AG10803 (cell line): ENCODE measurements around the gene YIF1B.

DNA sequence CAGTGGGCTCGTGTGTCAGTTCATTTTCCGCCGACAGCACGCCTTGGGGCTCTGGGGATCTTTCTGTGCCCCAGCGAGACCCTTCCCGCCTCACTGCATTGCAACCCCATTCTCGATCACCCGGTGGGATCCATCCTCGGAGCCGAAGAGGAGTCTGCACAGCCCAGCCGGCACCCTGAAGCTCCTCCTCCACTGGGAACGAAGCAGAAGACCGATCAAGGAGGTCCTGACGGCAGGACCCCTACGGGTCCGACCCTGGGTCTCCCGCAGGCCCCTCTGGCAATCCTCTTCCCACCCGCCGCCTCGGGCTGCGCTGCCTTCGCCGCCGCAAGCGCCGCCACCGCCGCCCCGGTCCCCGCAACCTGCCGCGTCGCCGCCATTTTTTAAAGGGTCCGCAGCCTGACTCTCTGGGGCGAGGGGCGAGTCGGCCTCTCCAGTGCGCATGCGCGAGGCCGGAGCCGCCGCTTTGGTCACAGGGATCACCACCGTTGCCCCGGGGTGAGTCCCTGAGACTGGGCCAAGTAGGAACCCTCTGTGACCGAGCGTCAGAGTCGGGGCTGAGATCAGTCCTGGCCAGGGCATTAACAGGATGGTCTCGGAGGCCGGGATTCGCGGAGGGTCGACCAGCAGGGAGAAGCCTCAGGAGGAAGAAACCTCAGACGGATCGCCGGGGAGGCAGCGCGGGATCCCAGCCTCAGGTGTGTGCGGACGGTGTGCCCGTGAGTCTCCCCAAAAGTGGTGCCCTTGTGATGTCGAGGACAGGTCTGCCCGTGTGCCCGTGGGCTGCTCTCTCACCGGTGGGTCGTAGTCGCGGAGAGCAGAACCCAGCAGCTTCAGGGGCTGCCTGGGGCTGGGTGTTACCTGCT, 42.6 kb downstream of the ZNF146 start:
- RRBS: 18% methylated on average over 11 of the region's 69 CpGs

- RRBS: no CpG with 5 or more reads among the region's 42 CpGs
These were observed 56.9 kb downstream of the ZNF146 start for GRCh38 chr19:36271683-36272269.

- RRBS: no CpG with 5 or more reads among the region's 6 CpGs
These were observed 1.1 kb downstream of the ZFP14 start for GRCh38 chr19:36377904-36378353.

GRCh38 chr19:36836946-36837670, 1.1 kb downstream of the ZNF790 start:
- RRBS: no CpG with 5 or more reads among the region's 8 CpGs

DNA sequence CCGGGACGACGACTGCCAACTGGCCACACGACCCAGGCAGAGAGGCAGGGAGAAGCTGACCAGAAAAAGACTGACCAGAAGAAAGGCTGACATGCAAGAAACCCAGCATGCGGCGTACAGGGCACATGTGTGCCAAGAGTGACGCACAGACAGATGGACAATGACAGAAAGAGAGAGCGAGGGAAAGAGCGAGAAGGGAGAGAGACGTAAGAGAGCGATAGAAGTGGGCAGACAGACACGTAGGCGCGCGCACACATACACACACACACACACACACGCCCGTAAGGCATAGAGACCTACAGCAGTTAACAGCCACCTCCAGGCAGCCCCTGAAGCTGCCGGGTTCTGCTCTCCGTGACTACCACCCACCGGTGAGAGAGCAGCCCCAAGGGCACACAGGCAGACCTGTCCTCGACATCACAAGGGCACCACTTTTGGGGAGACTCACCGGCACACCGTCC, 30.8 kb upstream of the ZNF875 start:
- RRBS: 65% methylated on average over 7 of the region's 23 CpGs

GRCh38 chr19:37304123-37304635, 30.3 kb upstream of the ZNF875 start:
- RRBS: 13% methylated on average over 12 of the region's 37 CpGs

GRCh38 chr19:37363440-37363770, 7.5 kb upstream of the ZNF527 start:
- RRBS: no CpG with 5 or more reads among the region's 5 CpGs

DNA sequence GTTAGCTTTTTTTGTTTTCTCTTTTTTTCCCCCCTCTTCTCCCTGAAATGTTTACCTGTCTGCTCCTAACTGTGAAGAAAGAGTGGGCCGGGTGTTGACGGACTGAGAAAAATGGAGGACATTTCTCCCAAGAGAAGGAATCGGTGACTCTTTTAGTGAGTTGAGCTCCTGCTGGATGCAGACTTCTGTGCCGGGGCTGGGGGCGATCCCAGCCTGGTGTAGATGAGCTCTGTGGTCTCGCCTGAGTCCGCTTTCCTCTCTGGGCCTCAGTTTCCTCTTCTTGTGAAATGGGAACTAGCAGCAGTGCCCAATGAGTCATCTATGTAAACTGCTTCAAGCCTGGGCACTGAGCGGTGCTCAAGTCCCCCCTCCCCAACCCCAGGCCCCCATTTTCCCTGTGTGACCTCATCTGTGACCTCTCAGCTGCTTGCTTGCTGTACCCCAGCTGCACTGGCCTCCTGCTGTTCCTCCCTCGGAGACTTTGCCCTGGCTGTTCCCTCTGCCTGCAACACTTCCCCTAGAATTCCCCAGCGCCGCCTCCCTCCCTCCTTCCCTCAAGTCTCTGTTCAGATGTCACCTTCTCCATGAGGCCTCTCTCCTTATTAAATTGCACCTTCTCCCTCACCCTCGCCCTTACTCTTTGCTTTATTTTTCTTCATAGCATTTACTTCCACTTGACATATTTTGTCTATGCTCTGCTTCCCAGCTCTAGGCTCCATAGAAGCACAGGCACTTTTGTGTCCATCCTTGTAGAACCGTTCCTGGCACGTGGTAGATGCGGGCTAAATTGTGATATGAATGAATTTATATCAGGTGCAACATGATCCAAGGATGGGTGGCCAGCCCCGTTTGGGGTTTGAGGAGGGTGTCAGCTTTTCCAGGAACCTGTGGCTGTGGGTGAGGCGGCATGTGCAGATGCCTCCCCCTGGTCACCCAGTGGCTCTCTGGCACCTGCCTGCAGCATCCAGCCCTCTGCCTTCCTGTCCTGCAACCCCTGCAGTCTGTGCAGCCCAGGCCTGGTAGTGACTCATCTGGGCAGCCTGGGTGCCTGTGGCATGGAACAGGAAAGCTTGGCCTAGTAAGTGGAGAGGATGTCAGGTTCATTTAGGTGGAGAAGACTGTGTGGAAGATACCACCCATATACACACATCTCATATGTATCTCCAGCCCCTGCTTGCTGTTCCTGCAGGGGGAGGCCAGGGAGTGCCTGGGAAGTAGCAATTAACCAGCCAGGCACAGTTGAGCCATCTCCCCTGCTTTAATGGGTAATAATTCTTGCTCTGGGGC, 26.2 kb downstream of the SIPA1L3 start:
- RRBS: 100% methylated on average over 1 of the region's 17 CpGs

- RRBS: no CpG with 5 or more reads among the region's 6 CpGs
These were observed 97.5 kb downstream of the SIPA1L3 start for GRCh38 chr19:38004474-38004879.

- RRBS: 21% methylated on average over 11 of the region's 33 CpGs
These were observed 3.1 kb downstream of the PPP1R14A start for GRCh38 chr19:38252623-38253971.

- RRBS: 2% methylated on average over 20 of the region's 73 CpGs
These were observed at the start of gene YIF1B for GRCh38 chr19:38315247-38316371. YIF1B (minus strand) TSS chr19:38315947.

DNA sequence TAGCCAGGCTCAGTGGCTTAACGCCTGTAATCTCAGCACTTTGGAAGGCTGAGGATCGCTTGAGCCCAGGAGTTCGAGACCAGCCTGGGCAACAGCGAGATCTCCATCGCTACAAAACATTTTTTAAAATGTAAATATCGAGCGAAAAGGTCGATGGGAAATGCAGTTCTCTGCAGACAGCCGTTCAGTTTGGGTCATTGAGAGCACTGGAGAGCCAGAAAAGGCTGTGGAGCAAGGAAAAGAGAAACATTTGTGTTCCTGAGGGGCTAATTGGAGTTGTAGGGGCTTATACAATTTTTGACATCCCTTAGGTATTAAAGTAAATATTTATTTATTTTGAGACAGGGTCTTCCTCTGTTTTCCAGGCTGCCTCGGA, 613 bp upstream of the YIF1B start:
- RRBS: no CpG with 5 or more reads among the region's 10 CpGs

DNA sequence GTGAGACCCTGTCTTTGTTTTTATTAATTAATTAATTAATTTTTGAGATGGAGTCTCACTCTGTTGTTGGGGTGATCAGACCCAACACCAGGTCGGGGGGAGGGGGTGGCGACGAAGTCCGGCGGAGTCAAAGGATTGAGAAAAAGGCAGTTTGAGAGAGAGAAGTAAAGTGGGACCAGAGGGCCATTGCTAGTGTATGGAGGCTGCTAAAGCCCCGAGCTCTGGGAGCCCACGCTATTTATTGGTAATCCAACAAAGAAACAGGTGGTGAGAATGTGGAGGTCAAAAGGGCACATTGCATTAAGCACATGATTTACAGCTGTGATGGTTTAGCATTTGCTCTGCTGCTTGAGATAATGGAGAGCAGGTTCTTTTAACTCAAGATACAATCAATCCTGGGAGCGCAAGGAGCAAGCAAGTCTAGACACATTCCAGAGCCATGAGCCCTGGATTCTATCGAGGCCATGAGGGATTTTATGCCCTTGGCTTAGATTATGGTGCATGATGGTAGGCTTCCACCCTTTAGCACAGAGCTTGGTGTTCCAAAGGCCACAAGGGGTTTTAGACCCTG, 3.3 kb downstream of the CATSPERG start:
- RRBS: no CpG with 5 or more reads among the region's 9 CpGs

- RRBS: no CpG with 5 or more reads among the region's 9 CpGs
These were observed 204 bp upstream of the PSMD8 start for GRCh38 chr19:38374195-38374539.

DNA sequence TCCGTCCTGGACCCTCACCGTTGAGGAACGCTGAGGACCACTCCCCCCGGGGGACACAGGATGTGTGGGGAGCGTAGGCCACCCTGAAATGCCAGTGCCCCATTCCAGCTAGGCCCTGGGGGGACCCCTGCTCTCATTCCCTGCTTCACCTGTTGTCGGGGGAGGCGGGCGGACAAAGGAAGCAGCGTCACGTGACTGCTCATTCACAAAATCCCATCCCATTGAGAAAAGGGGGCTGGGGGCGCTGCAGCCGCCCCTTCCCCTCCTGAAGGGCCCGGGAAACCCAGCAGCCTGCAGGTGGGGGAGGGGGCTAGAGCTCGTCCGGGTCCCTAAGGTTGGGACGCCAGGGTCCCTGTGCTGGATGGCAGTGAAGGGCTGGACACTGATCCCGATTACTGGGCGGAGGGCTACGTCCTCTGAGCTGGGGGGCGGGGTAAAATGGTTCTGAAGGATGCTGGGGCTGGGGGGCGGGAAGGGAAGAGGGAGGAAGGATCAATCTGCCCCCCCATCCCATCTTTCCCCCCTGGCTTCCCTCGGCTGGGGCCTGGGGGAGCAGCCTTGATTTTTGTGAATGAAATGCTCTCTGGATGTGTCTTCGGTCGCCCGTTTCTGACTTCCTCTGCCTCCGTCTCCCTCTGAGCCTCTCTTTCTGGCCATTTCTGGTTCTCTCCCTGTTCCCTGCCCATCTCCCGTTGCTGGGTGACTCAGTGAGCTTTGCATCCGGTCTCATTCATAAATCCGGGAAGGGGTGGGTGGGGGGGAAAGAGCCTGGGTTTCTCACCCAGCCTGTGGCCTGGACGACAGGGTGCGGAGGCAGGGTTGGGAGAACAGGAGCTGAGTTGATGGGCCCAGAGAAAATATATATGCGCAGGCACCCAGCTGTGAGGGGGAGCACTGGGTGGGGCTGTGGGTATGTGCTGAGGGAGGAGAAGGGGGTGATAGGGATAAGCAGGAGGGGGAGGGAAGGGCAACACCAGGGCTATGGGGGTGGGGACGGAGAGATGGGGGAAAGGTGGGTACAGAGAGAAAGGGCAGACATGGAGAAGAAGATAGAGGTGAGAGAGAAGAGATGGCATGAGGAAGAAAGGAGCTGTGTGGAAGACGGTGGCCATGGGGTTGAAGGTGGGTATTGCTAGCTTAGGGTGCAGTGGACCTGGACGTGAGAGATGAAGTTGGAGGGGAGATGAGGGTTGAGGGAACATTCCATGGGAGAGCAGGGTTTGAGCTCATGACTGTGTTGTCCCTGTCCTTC, 960 bp downstream of the SPRED3 start:
- RRBS: 2% methylated on average over 3 of the region's 35 CpGs

- RRBS: no CpG with 5 or more reads among the region's 5 CpGs
These were observed 4.3 kb downstream of the SPRED3 start for GRCh38 chr19:38392773-38393251.

- RRBS: no CpG with 5 or more reads among the region's 39 CpGs
These were observed 6.0 kb downstream of the SPRED3 start for GRCh38 chr19:38394323-38395104.

DNA sequence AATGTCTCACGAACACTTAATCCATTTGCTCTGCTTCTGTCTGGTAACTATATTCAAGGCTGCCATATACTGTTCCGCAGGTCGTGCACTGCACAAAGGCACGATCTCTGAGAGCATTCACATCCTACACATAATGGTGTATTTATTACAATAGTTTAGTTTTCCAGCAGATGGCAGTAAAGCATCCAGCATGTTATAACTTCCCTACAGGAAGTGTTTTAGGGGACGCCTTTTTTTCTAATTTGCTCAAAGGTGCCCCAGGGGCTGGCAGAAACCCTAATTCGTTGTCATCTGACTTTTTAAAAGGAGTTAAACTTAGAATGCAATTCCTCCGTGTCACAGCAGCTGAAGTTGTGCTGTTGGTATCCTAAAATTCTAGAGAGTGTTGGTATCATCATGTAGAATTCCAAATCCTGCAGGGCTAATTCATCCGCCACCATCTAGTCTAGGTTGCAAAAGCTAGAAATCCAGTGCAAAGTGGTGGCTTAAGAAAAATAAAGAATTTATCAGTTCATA, 73.3 kb downstream of the MAP4K1 start:
- RRBS: no CpG with 5 or more reads among the region's 8 CpGs

- RRBS: 78% methylated on average over 4 of the region's 22 CpGs
These were observed 32.9 kb downstream of the MAP4K1 start for GRCh38 chr19:38584834-38585276.

GRCh38 chr19:38634536-38634980, 12.9 kb upstream of the ACTN4 start:
- RRBS: no CpG with 5 or more reads among the region's 9 CpGs